ENCODE measurements around a stretch of chr5.

- PRO-cap: no peak
- RAMPAGE, long total RNA, 4 experiments: no peak in any of the 4 experiments
These were observed 313.9 kb downstream of the NDUFS4 start for GRCh38 chr5:53874238-53874901.

GRCh38 chr5:54169911-54170650 lies 140.3 kb downstream of the ARL15 start:
- PRO-cap: no peak
- RAMPAGE, long total RNA, 4 experiments: no peak in any of the 4 experiments

GRCh38 chr5:54268084-54268839 lies 42.1 kb downstream of the ARL15 start:
- PRO-cap: no peak
- RAMPAGE, long total RNA, 4 experiments: no peak in any of the 4 experiments

DNA sequence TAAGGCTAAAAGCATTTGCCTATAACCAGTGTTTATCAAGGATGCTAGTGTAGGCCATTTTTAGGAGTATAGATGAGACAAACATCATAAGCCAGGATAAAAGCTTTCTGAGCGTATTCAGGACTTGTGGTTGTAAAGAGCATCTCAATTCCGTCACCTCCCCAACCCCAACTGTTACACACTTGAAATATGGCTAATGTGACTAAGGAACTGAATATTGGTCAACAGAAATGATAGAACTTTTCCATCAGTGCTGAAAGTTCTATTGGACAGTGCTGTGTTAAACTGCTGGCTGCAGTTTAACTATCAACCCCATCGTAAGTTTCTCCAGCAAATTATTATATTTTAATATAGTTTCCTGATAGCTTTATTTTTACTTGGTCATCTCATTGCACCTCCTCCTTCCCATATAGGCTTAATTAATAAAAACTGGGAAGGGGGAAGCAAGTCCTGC lies 4.6 kb downstream of the SNX18 start:
- PRO-cap: no peak
- RAMPAGE, long total RNA, 4 experiments: no peak in any of the 4 experiments

- PRO-cap: no peak
- RAMPAGE, long total RNA, 4 experiments: no peak in any of the 4 experiments
These were observed 6.5 kb downstream of the SNX18 start for GRCh38 chr5:54523976-54524538.

DNA sequence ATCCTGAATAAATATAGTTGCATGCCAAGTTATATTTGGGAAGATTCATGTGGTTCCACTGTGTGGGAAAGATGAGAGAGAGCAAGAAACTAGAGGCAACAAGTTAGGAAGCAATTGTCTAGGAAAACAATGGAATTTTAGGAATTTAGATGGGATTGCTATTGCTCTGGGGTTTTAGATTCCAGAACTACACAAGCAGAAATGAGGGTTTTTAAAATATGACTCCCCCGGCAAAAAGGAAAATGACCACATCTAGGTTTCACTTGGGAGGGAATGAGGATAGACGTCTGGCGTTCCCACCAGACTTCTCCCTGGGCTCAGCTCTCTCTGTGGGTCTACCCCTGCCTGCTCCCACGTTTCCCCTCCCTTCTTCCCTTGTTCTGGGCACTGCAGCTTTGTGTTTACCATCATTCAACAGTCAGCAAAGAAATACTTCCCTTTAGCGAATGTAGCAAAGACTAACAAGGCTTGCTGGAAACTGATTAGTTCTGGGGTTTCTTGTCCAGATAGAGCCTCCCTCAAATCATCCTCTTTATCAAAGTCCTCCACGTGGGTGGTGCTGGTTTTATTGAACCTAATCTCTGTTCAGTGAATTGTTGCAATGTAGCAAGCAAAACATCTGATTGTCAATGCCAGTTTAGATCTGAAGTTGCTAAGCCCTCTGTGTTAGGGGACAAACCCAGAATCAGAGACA lies 63.8 kb downstream of the SNX18 start:
- PRO-cap: no peak
- RAMPAGE, long total RNA, 4 experiments: no peak in any of the 4 experiments

GRCh38 chr5:54673396-54674393 lies 156.1 kb downstream of the SNX18 start:
- PRO-cap: no peak
- RAMPAGE, long total RNA, 4 experiments: no peak in any of the 4 experiments

- PRO-cap: no peak
- RAMPAGE, long total RNA, 4 experiments: no peak in any of the 4 experiments
These were observed 105.5 kb downstream of the PLPP1 start for GRCh38 chr5:55429076-55429754.

GRCh38 chr5:55446196-55446642 lies 88.5 kb downstream of the PLPP1 start:
- PRO-cap: no peak
- RAMPAGE, long total RNA, 4 experiments: no peak in any of the 4 experiments

GRCh38 chr5:55533965-55534149 lies 907 bp downstream of the PLPP1 start:
- PRO-cap: no peak
- RAMPAGE, long total RNA, 4 experiments: no peak in any of the 4 experiments

DNA sequence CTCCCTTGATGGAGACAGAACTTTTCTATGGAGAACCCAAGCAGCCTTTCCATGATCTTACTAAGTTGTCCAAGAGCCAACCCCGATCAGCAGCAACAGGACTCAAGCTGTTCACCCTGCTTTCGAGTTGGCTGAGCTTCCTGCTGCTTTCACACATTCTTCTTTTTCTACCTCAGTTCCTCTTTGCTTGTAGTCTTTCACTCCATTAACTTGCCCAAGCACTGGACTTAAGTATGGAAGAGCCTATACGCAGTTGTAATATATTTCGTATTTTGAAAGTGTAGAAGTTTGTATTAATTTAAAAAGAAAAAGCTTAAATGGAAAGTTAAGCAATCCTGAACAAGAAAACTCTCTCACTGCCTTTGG lies 59.3 kb downstream of the IL6ST start:
- PRO-cap: no peak
- RAMPAGE, long total RNA, 4 experiments: no peak in any of the 4 experiments

- PRO-cap: no peak
- RAMPAGE, long total RNA, 4 experiments: no peak in any of the 4 experiments
These were observed 109.3 kb downstream of the ANKRD55 start for GRCh38 chr5:56123711-56124344.

DNA sequence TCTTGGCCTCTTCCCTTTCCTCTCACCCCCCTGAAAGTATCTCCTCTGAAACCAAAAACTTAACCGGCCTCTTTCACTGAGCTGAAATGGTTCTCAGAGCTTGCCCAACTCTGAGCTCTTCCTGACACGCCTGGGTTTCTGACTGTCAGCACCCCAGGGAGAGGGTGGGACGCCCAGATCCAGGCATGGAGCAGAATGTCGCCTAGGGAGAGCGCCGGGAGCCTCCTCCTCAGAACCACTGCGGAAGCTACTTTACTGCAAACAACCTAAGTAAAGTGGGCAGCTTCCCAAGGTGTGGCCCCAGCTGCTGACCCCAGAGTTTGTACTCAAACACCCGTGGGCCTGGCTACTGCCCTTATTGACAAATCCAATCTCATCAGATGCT lies 226.2 kb upstream of the MAP3K1 start:
- PRO-cap: no peak
- RAMPAGE, long total RNA, 4 experiments: no peak in any of the 4 experiments

DNA sequence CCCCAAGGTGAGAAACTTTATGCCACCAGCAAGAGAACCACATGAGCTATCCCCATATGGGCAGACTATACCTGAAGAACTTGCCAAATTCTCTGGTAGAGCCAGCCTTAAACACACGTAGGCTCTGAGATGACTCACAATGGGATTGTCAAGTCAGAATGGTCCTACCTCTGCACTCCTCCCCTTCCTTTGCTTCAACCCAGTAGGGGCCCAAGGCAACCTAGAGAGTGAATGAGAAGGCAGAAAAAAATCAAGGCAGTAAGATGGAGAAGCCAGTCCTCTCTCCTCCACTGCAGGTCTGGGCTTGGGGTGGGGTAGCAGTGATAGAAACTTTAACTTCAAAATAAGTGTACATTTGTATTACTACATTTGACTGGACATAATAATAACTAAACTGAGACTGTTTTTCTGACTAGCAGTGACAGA lies 204.9 kb upstream of the MAP3K1 start:
- PRO-cap: no peak
- RAMPAGE, long total RNA, 4 experiments: no peak in any of the 4 experiments

DNA sequence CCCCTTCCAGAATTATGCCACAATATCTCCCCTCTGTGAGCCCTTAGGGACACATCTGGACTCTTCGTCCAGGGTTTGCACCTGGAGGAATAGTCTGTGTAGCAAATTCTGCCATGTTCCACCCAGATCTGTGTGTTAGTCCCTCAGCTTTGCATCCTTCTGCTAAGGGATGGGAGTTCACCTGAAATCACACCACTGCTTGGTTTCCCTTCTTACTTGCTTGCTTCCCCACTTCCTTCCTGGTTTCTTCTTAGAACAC lies 202.7 kb upstream of the MAP3K1 start:
- PRO-cap: no peak
- RAMPAGE, long total RNA, 4 experiments: no peak in any of the 4 experiments

DNA sequence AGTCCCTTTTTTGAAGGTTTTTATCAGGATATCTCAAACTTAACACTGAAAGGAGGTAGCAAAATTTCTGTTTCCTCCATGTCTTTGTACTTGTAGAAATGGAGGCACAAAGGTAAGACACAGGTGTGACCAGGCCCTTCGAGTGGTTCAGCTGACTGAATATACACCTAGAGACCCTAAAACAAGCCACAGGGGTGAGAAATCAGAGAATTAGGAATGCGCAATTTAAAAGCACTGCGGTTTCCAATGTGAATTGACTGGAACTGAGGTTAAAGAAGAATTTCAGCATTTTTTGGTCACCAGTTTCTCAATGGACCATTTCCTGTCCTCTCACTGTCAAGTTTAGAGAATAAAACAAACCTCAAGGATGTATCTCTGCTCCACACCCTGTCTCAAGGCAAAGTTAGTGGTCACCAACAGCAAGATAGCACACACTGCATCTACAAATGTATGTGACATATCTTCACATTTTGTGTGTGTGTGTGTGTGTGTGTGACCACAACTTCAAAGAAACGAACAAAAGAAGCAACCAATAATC lies 143.8 kb upstream of the MAP3K1 start:
- PRO-cap: no peak
- RAMPAGE, long total RNA, 4 experiments: no peak in any of the 4 experiments

- PRO-cap: no peak
- RAMPAGE, long total RNA, 4 experiments: no peak in any of the 4 experiments
These were observed 81.7 kb upstream of the MAP3K1 start for GRCh38 chr5:56733590-56734079.

DNA sequence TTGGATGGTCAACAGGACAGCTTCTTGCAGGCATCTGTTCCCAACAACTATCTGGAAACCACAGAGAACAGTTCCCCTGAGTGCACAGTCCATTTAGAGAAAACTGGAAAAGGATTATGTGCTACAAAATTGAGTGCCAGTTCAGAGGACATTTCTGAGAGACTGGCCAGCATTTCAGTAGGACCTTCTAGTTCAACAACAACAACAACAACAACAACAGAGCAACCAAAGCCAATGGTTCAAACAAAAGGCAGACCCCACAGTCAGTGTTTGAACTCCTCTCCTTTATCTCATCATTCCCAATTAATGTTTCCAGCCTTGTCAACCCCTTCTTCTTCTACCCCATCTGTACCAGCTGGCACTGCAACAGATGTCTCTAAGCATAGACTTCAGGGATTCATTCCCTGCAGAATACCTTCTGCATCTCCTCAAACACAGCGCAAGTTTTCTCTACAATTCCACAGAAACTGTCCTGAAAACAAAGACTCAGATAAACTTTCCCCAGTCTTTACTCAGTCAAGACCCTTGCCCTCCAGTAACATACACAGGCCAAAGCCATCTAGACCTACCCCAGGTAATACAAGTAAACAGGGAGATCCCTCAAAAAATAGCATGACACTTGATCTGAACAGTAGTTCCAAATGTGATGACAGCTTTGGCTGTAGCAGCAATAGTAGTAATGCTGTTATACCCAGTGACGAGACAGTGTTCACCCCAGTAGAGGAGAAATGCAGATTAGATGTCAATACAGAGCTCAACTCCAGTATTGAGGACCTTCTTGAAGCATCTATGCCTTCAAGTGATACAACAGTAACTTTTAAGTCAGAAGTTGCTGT lies 27.3 kb upstream of the SETD9 start:
- PRO-cap: no peak
- RAMPAGE, long total RNA, 4 experiments: no peak in any of the 4 experiments

DNA sequence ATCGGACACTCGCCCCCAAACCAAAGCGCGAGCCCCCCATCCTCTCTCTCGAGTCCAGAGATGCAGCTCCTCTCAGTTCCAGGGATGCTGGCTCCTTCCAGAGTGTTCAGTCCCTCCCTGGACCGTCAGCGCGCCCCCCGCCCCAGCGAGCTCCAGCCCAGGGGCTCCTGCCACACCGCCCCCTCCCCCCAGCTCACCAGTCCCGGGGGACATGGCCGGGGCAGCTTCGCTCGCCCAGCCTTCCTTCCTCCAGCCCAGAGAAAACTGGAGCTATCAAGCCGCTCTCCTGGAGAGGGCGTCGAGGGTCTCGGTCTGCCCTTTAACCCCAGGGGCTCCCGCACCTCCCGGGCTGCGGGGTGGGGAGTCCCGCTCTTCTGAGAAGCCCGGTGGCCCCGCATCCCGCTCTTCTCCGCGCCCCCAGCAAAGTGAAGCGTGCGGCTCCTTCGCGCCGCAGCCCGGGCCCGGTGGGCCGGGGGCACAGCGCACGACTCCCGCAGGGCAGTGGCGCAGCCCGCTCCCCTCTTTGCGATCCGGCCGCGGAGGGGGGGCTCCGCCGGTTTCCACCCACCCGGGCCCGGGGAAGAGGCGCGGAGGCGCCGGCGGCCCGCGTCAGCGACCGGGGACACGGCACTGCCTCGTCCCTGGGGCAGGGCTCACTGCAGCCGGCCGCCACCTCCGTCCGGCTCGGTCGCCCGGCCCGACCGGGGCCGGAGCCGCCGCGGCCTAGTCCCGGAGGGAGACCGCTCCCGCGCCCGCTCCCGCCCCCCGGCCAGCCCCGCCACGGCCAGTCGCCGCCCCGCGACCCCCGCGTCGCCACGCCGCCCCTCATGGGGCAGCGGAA lies 544 bp downstream of the MIER3 start:
- PRO-cap: no peak
- RAMPAGE, long total RNA, 4 experiments: no peak in any of the 4 experiments

DNA sequence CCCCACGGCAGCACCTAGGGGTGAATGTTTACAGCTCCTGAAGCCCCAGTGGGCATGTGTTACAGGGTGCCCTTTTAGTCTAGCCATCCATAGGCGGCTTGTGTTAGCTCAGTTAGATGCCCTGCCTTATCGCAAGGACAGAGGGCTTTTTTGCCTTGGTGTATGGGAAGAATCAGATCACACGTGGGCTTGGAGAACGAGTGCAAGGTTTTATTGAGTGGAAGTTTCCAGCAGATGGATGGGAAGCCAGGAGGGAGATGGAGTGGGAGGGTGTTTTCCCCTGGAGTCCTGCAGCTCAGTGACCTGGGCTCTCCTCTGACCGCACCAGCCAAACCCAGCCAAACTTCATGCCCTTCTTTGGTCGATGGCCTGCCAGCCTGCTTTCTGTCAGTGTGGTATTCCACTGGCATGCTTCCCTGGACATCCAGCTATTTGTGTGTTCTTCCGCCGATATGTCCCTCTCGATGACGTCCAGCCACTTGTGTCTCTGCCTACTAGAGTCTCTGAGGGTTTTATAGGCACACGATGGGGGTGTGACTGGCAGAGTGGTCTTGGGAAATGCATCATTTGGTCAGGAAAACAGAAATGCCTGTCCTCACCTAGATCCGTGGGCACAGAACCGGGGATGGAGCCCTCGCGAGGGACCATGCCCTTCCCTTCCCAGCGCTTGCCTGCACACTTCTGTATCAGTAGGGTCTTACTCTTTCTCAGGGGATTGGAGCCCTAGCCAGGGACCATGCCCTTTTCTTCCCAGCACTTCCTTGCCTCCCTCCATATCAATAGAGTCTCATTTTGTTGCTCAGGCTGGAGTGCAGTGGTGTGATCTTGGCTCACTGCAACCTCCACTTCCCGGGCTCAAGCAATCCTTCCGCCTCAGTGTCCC lies 33.9 kb downstream of the GPBP1 start:
- PRO-cap: no peak
- RAMPAGE, long total RNA, 4 experiments: no peak in any of the 4 experiments

Measured in omental fat pad (tissue), 4 donors.